ENCODE measurements around the gene MKS1.

DNA sequence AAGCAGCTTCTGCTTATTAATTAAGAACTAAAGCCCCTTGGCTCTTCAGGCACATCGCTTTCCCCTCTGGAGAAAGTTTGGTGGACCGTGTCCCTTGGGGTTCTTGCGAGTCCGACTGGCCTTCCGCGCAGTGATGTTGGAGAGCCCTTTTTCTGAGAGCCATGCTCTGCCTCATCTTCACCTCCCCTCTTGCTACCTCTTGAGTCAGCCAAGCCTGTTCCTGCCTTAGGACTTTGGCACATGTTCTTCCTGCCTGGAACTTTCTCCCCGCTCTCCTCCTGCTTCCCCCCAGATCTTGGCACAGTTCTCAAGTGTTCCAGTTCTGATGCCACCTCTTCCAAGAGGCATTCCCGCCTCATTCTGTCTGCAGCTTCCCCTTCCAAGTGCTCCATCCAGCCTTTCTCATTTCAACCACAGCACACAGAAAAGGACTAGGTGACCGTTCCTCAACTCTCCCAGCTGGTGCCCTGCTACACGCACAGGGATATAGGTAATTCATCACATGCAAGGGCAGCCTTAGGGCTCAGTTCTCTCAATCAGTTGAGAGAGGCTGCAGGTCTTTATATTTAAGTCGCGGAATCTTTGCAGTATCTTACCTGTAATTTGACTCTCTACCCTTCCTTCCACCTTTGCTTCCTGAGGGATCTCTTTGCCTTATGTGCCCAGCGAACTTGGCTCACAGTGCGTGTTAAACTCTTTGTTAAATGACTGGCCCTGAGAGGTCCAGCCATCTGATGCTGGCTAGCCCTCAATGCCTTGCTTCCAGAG is 7.8 kb downstream of the AKAP1 start:
- RRBS = no CpG with 5 or more reads among the region's 14 CpGs

DNA sequence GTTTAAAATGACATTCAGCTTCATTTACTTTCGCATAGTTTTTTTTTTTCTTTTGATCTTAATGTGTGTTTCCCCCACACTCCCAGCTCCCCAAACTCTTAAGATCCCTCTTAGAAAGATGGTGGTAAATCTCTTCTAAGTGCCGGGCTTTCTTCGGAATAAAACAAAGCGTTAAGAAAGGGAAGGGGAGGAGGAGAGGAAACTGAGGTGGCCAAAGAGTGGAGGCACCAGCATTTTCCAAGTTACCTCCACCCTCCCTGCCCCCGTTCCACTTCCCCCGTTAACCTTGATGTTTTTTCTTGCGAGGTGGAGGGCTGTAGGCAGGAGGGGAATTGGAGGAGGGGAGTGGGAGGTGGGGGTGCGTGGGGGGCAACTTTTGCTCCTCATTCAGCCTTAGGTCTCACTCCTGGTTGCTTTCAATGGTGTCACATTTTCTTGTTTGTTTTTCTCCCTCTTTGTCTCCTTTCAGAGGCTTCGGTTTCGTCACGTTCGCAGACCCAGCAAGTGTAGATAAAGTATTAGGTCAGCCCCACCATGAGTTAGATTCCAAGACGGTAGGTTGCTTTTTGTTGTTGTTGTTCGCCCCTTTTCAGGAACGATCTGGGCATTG is 1.6 kb downstream of the MSI2 start:
- RRBS = no CpG with 5 or more reads among the region's 15 CpGs

DNA sequence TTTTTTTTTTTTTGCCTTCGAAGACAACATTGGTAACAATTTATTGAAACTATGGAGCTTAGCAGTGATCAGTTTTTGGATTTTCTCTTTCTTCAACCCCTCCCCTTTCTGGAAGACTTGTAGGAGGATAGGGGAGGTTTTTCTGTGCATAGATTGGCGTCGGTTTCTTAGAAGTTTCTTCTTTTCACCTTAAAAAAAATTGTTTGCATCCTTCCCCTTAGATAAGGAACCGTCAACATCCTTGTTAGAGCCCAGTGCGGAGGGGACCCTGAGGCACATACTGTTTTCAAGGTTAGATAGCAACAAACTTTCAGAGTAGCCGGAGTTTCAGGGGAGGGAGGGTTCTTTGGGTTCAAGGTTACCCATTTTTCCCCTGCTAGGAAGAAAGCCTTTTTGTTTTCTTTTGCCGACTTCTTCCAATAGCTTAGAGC is 28.6 kb downstream of the MSI2 start:
- RRBS = no CpG with 5 or more reads among the region's 7 CpGs

DNA sequence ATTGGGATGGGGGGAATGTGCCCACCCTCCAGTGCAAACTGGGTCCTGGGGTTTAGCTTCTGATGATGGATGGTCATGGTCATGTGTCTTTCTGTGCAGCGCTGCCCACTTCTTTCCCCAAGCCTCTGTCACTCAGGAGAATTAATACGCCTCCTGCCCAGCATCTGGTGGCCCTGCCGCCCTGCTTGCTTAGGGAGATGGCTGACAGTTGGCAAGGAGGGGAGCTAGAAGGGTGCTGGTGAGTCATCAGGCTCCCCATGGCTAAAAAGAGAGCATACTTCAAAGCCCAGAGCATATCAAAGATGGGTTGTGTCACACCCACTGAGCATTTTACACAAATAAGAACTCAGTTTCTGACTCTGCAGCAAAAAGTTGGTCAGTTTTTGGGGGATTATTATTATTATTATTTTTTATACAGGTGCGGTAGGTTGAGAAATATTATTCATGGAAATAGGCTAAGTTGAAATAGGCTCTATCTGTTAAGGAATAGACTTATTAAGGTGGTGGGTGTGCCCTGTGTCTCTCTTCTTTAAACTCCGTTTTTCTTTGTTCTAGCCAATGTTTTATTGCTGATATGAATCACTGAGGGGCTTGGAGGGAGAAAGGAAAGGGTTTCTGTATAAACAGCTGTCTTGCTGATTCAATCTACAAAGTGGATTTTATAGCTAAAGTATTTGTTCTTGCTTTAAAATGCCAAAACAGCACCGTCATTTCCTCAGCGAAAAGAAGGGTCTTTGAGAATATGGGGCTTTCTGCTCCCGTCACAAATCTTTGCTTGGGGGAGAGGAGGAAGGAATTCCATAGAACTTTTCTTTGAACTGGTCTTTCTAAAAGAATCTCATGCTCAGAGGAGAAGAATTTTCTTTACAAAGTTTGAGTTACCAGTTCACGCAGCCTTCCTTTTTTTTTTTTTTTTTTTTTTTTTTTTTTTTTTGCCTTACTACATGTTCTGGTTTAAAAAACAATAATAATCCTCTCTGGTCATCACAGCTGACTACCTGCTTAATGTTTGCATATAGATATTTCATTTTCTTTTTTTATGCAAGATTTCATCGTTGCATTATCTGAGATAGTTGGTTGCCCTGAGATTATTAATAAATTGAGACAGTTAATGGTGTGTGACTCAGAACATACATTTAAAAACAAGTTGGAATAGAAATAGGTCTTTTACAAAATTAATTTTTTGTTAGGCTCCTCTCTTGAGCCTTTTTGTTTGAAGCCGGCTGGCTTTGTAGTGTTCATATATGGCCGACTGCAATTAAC is 39.2 kb downstream of the MSI2 start:
- RRBS = no CpG with 5 or more reads among the region's 12 CpGs

- RRBS = no CpG with 5 or more reads among the region's 6 CpGs
Measured at GRCh38 chr17:57360001-57360686, 103.8 kb downstream of the MSI2 start.

DNA sequence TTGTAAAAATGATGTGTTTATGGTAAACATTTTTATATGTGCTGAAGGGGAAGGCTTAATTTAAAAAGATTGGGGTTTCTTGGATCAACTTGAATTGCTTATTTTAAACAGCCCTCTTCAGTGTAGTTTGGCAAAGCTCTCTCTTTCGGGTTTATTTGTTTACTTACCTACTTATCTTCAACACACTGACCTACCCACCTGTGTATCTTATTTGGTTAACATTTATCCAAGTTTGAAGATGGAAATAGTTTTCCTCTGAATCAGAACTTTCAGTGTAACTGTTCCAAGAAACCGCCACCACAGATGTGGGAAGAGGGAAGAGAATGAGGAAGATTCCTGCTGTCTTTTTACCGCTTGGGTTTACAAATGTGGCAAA is 115.7 kb downstream of the MSI2 start:
- RRBS = no CpG with 5 or more reads among the region's 3 CpGs

DNA sequence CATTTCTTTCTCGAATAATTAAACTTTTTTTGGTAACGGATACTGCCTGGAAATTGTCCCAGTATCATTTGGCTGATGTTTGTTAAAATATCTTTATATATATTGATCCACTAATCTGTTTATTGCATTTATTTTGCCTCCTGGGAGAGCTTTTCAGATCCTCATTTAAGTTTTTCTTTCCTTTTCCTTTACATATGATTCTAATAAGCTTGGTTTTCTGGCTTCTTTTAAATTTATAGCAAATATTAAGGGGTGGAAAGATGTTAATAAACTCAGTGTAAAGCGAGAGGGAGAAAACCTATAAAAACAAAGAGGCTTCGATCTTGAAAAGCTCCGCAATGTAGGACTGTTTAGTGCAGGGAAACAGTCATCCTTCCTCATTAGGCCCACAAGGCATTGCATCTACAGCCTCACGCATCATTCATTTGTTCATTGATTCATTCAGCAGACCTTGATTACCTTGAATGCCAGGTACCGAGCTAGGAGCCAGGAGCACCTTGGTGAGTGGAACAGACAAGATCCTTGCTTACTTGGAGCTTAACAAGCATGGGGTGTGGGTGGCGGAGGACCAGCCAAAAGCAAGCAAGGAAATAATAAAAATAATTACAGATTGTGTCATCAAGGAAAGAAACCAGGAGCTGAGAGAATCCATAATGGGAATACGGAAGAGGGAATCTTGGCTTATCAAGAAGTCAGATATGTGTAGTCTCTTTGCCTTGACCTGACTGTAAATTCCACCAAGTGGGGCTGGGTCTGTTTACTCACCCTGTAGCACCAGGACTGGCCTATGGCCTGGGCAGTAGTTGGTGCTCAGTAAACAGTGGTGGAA is 157.4 kb downstream of the MSI2 start:
- RRBS = no CpG with 5 or more reads among the region's 9 CpGs

DNA sequence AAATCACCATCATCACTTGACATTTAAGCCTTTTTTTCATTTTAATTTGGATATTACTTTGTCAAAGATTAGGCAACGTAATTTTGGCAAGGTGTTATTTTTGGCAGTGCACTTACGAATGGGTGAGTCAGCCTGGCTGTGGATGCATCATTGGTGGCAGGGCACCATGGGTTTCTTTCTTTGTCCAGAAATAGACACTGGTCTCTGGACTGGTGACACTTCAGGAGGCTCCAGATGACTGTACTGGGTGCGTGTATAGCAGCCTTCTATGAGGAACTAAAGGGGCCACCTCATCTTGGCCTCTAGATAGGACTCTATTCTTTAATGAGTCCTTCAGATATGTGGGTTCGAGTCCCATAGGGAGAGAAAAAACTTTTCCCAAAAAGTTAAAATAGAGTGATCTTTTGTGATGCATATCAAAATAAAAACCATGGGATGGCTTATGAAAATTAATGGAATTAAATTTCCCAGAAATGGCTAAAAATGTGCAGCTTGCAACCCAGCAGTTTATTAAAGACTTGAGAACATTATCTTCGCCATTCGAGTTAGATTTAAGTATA is 166.5 kb downstream of the MSI2 start:
- RRBS = no CpG with 5 or more reads among the region's 6 CpGs

- RRBS = no CpG with 5 or more reads among the region's 17 CpGs
Measured at GRCh38 chr17:57442829-57443616, 186.7 kb downstream of the MSI2 start.

- RRBS = no CpG with 5 or more reads among the region's 13 CpGs
Measured at GRCh38 chr17:57521644-57522305, 223.3 kb downstream of the CCDC182 start.

DNA sequence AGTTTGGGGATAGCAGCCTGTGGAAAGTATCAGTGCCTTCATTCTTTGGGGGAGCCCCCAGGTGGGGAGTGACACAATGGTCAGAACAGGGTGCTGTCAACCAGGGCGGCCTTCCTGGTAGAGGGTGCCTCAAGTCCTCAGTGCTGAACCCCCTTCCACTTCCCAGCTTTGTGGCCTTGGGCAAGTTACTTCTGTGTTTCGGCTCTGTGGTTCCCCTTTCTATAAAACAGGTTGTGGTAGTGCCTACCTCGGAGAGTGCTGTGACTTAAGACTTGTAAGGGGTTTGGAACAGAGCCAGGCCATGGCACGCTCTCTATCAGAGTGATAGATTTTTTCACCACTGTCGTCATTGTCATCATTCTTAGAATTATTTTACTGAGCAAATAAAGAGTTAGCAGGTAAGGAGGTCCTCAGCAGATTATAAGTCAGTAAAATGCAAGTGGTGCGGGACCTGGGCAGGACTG is 141.1 kb downstream of the CCDC182 start:
- RRBS = no CpG with 5 or more reads among the region's 6 CpGs

DNA sequence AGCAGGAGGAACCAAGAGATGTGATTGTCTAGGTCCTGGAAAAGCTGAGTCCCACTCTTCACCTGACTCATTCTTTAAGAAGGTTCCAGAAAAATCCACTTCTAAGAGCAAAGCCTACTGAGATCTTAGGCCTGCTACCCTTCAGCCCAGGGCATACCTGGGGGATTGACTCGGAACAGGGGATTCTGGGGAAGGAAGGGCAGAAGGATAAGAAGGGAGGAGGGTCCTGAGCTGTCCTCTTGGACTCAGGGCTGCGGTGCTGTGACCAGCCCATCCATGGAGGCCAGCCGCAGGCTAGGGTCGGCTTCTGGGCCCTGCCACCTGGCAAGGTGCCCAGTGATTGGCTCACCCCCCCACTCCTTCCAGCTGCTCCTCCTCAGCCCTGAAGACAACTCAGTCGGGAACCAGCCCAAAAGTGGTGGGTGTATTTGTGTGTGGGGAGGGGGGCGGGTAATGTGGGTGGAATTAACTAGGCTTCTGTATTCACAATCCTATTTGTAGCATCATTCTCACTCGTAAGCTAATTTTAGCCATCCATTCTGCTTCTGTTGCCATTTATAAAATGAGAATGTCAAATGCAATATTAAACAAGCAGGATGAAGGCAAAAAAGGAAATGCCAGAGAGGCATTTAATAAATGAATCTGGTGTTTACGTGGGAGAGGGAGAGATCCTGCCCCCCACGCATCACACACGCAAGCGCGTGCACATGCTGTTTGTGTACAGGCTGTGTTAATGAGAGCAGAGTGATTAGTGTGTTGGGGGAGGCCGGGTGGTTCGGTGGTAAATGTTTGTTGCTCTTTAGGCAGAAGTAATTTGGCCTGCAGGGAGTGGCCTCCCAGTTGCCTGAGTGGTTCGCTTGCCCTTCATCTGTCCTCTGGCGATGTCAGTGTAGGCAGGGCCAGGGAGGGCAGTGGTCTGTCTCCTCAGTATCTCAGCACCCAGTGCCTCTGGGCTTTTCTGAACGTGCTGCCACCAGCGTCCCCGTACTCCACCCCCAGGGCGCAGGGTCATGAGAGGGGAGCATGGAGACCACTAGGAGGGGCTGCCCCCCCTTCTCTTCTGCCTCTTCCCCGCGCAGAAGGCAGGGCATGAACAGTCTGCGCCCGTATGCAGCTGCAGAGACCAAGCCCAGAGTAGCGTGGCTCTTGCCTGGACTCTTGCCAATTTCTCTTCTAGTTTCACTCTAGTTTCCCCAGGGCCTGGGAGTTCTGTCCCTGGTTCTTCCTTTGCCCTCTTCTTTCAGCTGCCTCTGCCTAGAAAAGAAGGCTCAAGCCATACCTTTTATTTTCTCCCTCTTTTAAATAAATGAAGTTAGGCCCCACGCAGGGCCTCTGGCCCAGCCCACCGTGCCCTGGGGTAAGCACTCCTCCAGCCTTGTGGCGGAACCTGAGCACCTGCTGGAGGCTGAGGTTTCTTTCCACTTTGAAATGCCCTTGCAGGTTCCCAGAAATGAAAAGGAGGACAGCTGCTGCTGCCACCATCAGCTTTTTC is 140.0 kb downstream of the CCDC182 start:
- RRBS = no CpG with 5 or more reads among the region's 28 CpGs

DNA sequence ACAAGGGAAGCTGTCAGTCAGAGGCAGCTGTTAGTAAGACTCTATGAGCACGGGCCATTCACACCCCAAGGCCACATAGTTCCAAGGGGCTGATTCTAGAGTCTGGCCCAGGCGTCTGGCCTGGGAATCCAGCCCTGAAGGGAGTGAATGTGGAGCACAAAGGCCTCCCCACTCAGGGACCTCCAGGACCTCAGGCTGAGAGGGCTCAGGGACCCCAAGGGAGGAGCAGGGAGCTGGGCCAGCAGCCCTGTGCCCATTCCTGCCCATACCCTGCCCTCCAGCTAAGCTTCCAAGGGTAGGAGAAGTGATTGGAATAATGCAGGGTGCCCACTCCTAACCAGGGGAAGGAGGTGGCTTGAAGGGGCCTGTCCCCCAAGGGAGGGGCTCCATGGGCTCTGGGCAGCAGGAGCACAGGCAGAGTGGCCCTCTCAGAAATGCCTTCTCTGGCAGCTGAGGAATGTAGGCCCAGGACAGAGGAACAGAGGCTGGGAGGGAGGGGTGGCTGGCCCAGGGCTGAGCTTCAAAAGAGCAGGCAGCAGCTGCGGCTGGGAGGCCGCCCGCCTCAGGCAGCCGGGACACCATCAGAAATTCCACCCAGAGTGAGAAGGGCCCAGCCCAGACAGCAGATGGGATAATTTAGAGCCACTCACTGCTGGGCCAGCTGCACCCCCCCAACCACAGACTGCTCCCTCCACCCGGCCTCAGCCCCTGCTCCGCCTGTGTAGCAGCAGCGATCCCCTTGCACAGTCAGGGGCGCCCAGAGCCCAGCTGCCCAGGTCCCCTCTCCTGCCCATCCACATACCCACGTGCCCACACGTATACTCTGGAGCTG is 49.0 kb upstream of the MRPS23 start:
- RRBS = no CpG with 5 or more reads among the region's 12 CpGs

GRCh38 chr17:57939783-57940605 is 15.2 kb downstream of the CUEDC1 start:
- RRBS = no CpG with 5 or more reads among the region's 12 CpGs

- RRBS = no CpG with 5 or more reads among the region's 5 CpGs
Measured at GRCh38 chr17:57940606-57941307, 14.5 kb downstream of the CUEDC1 start.

DNA sequence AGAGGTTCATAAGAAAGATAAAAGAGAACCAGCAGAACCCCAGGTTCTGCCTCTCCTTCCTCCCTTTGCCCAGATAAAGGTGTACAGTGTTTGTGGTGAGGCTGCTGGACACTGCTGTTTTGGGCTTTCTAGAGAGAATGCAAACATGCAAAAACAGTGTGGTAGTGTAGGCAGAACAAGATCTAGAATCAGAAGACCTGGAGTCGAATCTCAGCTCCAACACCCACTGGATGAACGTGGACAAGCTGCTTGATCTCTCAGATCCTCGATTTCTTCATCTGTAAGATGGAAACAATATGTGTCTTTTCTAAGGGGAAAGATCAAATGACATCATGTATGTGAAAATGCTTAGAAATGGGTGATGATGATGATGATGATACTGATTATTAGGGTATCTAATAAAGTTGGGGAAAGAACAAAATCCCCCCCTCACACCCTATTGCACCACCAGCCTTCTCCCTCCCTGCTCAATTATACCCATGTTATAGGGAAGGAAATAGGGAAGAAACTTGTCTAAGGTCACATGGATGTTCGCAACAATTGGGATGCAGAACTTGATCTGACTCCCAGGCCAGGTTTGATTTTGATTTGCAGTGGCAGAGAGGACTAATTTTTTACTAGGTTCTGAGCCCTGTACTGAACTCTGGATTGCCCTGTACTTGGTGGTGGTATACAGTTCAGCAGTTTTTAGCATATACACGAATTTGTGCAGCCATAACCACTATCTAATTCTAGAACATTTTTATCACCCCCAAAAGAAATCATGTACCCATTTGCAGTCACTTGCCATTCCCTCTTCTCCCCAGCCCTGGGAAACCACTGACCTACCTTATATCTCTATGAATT is 11.0 kb downstream of the DYNLL2 start:
- RRBS = no CpG with 5 or more reads among the region's 5 CpGs

DNA sequence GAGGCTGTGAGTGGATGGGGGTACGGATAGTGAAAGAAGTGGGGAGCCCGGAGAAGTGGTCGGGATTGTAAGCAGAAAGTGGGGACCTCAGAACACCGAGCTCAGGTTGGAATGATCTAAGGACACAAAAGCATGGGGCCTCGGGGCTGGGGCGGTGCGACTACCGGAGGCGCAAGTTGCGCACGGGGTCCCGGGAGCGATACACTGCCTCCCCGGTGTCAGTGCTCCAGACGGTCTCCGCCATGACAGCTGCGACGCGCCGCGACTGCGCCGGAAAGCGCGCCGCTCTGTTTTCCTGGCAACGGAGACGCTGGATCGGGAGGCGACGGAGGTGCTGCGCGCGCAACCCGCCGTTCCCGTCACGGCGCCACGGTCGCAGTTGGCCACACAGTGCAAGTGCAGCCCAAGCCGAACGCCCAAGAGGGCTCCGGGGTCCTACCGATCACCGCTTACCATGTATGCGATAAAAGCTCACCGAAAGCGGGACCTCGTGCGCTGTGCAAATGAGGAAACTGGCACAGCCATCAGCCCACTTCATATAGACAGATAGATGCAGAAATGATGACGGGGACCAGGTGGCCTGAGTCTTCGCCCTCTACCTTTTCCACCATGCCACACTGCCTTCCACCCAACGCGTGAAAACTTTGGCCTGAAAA is at the start of gene MKS1:
Gene MKS1, minus strand, starts transcription at position 269 of the 656 bp plus-strand sequence.
- RRBS = 1% methylated on average over 16 of the region's 55 CpGs

DNA sequence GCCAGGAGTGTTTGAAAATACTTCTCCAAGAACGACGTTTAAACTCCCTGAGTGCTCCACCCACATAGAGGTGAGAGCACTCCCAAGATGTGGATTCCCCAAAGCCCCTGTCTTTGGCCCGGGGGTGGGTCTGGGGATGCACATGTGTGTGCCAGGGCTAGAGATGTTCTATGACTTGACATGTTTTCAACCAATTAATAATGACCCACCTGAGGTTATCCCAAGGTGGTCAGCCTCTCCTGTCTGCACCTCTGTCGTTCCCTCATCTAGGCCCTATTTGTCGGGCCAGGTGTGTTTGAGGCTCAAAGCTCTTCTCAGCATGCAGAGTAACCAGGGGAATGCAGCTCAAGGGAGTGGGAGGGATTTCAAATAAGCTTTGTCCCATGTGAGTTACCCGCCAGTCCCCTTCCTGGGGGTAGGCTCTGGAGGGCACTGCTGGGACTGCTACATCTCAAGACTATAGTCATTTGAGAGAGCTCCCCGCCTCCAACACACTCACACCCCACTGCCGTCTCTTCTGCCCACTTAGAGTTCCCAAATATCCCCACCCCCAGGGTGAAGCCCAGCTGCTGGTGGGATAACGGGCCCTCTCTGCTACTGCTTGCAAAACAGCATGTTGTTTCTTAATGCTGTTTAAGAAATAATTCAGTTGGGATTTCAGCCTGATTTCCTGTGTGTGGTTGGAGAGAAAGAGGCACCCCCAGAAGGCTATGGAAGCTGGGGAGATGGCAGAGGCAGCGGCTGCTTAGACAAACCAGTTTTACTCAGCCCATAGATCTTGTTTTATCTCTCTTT is 3.8 kb upstream of the MPO start:
- RRBS = no CpG with 5 or more reads among the region's 10 CpGs

DNA sequence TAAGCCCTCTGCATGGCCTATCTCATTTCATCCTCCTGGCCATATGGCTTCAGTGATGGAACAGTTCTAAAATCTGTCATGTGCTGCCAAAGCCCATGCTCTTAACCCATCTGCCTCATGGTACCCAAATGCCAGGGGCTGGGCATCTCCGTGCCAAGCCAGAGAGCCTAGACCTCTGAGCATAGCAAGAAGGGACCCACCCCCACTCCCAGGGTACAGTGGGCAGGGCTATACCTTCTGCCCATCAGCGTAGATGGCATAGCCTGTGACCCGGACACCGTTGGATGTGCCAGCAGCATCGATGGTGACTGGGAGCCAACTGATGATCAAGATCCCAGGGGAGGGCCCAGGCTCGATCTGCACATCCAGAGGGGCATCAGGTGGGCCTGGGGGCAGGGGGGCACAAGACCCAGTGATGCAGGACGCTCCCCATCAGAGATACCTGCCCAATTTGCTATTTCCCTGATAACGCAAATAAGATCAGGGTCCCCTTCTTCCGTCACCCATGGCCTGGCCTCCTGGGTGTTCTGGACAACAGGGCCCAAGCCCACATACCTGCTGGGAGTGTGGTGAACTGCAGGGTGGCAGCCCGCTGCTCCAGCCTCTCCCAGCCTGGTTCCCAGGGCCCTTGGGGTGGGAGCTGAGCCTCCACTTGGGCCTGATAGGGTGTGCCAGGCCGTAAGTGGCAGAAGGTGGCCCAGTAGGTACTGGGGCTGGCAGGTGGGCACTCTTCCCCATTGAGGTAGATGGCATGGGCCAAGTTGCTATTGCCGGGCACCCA is 17.1 kb downstream of the TSPOAP1 start:
- RRBS = 100% methylated on average over 1 of the region's 12 CpGs

Data from CMK (cell line).